Natural killer cell (primary cell): ENCODE measurements around the genes CEP295NL and LGALS3BP.

DNA sequence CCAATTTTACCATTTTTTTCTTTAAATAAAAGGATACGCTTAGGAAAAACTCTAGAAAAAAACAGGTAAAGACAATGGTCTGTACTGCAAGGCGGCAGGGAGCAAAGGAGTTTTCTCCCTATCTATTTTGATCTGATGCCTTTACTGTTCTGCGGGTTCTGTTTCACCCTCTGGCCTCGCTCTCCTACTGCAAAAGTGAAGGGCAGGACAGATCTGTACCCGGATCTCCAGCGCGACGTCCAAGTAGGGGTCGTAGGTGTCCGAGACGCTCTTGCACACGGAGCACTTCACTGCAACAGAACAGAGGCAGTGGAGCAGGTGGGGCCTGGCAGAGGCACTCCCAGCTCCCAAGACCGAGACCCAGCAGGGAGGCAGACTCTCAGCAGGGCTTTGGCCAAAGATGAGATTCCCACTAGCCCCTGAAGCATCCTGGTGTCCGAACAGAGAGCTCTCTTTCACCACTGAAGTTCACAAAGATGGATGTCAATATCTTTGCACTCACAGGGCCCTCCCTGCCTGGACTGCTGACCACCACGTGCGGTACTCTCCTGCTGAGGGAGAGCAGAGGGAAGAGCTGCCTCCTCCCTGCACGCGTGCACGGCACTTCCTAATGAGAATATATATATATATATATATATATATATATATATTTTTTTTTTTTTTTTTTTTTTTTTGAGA lies 19.7 kb downstream of the USP36 start:
- PRO-cap = no peak

DNA sequence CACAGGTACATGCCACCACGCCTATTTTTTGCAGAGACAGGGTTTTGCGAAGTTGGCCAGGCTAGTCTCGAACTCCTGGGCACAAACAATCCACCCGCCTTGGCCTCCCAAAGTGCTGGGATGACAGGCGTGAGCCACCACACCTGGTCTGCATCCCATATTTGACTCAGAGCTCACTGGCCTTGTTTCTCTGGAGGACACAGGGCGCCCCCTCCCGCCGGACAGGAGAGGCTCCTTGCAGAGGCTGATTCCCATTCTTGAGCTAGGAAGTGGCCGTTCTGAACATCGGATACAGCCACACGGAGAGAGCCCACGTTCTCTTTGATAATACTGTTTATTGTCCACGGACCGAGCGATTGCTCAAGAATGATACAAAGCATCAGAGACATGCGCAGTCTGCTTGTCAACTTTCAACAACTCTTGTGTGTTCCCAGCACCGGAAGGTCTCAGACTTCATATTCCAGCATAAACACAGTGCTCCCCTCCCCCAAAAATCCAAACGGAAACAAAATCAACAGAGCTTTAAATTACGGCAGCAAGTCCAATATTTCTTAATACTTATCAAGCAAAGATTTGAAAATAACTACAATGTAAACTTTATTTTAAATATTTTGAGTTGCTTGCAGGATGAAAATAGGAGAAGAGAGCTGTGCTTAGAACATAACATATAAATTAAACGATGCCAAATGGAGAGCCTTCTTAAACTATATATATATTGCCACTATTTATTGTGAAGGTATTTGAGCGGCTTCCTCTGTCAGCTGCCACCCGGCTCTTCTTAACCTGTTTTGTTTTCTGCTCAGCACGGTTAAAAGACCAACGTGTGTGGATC lies 12.3 kb upstream of the USP36 start:
- PRO-cap = no peak

- PRO-cap = no peak
These were observed 13.1 kb upstream of the USP36 start for GRCh38 chr17:78853494-78854394.

DNA sequence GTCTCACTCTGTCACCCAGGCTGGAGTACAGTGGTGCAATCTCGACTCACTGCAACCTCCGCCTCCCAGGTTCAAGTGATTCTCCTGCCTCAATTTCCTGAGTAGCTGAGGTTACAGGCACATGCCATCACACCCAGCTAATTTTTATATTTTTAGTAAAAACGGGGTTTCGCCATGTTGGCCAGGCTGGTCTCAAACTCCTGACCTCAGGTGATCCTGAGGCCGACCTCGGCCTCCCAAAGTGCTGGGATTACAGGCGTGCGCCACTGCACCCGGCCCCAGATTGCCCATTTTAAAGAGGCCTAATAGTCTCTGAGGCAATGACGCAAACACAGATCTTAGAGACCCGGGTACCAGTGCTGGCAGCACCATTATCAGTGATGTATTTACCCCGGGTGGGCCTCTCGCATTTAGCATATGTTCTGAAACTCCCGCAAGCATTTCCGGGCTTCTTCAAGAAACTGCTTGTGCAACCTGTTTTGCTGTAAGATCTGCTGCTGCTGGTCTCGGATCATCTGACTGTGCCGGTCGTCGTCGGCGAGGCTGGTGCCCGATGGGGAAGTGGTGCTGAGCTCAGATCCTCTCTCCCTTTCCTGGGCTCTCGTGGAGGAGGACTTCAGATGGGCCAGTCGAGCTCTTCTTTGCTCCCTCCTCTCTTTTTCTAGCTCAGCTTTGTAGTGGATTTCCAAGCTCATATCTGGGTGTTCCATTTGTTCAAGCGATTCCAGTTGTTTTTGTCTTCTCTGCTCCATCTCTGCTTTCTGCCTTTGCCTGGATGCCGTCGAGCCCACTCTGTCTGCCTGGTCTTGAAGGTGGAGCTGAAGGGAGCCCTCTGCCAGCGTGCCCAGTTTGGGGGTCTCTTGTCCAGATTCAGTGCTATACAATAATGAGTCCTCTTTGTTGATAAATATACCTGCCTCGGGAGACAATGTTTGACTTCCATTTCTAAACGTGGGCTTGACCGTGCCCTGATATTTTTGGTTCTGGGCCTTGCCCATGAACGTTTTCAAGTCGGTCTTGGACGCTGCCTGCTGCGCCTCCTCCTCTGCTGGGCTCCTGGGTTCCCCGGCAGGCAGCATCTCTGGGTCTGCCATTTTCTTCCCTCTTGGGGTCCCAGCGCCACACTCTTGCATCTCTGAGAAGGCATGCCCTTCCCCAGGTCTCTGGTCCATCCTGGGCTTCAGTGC lies 12.4 kb downstream of the CEP295NL start:
- PRO-cap = unidirectional peak, plus-strand start at position 518 of the sequence

DNA sequence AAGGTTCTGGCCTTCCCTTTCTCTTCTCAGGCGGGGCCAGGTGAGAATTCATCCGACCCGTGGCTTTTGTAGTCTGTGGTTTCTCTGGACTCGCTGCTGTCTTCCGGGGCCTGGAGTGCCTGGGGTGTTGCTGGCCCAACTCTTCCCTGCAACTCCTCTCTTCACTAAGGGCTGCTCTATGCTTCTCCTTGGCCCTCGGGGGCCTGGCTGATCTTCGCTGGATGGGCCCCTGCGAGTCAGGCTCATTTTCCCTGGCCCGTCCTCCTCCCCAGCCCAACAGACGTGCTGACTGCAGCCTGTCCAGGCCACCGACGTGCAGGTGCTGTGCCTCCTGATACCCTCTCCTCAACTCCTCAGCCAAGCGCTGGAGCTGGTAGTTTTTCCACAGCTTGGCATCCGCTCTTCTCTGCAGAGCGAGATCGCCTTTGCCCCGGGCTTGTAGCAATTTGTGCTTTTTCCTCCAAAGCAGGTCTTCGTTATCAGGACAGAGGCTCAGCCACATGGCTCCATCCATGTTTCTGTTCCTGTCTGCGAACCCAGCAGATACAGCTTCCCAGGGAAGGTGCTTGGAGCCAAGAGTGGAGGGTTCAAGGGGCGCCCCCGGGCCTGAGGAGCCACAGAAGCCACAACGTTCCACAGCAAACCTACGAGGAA lies 11.1 kb downstream of the CEP295NL start:
- PRO-cap = no peak

- PRO-cap = no peak
These were observed at the start of gene CEP295NL for GRCh38 chr17:78902519-78903526. Gene CEP295NL (minus strand): TSS chr17:78903201.

GRCh38 chr17:78951691-78952396 lies 26.7 kb upstream of the TIMP2 start:
- PRO-cap = no peak

DNA sequence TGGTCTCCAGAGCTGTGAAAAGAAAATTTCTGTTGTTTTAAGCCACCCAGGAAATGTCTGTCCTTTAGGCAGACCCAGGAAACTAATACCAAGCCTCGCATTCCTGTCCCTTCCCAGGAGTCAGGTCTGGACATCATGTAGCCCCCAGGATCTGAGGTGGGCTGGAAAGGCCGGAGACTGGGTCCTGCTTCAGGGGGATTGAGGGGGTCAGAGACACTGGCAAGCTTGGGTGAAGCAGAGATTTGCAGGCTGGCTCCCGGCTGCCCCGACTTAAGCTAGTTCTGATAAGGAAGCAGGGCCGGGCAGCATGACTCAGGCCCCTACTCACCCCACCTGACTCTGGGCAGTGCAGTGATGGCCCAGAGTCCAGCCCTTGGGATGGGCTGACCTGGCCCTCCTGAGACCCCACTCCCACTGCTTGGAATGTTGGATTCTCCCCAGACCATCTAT lies 21.3 kb downstream of the LGALS3BP start:
- PRO-cap = no peak

GRCh38 chr17:78966484-78966913 lies 13.2 kb downstream of the LGALS3BP start:
- PRO-cap = no peak

DNA sequence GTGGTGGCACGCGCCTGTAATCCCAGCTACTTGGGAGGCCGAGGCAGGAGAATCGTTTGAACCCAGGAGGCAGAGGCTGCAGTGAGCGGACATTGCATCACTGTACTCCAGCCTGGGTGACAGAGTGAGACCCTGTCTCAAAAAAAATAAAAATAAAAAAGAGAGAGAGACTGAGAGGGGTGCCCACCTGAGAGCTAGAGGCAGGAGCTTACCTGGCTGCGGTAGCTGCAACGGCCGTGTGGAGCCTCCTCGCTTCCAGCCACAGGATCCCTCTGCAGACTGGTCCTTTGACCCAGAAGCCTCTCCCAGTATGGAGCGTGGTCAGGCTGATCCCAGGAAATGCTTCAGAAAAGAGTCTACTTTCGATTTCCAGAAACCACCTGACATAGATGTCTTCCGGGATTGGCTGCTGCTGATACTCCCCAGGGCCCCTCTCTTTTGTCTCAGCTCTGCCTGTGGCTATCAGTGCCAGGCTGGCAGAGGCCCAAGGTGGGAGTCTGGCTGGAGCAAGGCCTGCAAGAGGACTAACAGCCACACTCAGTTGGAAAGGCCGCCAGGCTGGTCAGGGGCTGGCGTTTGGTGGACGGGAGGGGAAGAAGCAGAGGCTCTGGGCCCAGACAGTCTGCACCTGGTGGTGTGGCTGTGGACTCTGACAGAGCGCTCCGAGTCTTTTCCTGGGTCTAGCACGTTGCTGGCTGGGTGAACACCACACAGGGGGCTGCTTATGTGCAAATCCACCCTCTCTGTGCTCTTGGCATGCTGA lies at the start of gene LGALS3BP:
Gene LGALS3BP, minus strand, starts transcription at position 312 of the 763 bp plus-strand sequence.
- PRO-cap = no peak

DNA sequence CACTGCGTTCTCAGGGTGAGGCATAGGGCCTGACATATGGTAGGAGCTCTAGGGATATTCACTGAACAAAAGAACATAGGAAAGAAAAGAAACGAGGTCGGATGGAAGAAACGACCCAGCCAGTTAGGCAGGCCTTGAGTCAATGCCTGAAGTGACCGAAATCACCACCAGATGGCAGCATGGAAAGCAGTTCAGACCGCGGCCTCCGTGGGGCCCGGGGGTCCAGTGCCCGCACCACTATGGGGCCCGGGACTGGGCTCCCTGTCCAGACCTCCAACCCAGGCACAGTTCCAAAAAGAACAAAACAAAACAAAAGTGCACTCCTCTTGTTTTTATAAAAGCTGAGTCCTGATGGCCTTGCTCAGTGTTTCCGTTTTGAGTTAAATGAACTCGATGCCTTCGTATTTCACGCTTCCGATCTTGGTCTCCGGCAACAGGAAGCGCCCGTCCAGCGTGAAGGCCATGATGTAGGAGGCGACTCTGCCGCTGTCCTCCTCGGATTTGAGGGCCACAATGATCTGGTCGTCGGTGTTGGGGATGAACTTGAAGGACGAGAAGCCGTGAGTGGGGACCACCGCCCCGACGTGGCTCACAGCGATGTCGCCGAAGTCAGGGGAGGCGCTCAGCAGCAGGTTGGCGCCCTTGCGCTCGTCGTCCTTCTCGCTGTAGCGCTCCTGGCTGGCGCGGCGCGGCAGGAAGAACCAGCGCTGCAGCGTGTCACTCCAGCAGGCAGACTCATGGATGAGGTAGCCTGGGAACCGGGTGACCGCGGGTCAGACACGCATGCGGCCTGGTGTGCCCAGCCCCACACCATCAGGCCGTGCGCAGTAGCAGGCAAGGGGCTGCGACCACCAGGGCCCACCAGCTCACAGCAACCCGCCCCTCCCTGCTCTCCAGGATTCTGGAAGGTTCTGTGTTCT lies 13.7 kb upstream of the LGALS3BP start:
- PRO-cap = no peak

DNA sequence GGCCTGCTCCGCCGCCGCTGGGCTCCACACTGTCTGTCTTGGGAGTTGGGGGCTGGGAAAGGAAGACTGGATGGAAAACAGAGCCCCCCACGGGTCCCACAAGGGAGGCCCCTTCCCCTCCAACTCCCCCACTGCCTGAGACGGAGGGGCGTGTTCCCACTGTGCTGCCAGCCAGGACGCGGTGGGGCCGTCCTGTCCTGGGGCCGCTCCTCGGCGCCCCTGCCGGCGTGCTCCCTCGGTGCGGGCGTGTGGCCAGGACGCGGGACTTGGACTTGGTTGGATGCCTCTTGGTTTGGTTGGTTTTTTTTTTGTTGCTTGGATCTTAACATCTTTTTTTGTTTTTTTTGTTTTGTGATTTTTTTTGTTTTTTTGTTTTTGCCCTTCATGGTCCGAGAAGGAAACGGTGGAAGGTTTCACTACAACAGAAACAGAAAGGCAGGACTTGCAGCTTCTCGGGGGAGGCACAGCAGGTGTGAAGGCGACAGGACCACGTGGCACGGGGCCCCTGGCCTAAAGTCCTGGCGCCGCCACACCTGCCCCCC lies 15.9 kb downstream of the ENGASE start:
- PRO-cap = no peak

DNA sequence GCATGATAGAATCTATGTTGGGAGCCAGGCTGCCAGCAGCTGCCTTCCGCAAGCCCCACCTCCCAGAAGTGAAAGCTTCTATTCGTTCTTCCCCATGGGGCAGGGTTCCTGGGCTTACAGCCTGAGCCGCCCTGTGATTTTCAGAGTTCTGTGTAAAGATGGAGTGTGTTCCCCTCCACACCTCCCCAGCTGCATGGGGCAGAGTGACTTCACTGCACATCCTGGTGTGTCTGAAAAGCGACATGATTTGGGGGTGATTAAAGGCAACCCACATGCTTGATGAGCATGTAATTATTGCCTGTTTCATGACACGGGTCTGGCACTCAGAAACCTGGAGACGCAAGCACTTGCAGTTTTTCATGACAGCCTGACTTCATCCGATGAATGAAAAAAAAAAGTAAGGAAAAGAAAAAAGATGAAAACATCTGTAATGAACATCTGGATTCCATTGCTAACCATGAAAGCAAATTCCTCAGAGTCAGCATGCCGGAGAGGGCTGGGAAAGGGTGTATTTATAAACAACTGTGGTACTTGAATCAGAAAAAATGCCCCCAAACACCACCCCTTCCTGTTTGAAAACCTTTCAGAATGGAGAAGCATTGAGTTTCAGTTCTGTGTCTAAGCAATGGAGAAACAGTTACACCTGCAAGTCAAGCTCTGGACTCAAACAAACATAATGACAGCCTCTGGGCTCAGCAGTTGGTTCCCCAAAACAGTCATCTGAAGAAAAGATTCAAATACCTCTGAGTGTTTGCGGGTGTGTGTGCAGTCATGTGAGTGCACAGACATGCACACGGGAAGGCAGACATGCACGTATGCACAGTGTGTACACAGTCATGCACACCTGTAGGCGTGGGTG lies 265.9 kb downstream of the ENGASE start:
- PRO-cap = no peak

- PRO-cap = no peak
These were observed 47.2 kb upstream of the RBFOX3 start for GRCh38 chr17:79657844-79658561.

- PRO-cap = no peak
These were observed 51.9 kb upstream of the RBFOX3 start for GRCh38 chr17:79662707-79663141.

DNA sequence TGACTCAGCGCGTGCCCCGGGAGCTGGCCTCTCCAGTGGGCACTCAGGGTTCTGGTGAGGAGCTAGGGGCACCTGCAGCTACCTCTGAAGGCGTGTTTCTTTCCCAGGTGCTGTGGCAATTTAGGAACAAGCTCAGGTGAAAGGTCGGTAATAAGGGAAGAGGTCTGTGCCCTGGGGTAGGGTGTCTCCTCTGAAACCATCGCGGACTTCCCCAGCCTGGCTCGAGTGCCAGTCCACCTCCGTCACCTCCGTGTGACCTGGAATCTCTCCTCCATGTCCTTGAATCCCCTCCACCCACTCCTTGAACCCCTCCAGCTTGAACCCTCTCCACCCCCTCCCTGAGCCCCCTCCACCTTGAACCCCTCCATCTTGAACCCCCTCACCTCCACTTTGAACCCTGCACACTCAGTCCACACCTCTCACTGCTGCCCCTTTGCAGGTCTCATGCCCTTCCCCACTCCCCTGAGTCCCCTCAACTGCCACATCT lies 51.6 kb upstream of the ENPP7 start:
- PRO-cap = no peak

- PRO-cap = no peak
These were observed 1.7 kb downstream of the CBX2 start for GRCh38 chr17:79779602-79780035.

- PRO-cap = no peak
These were observed 5.3 kb downstream of the CBX4 start for GRCh38 chr17:79833830-79834370.

DNA sequence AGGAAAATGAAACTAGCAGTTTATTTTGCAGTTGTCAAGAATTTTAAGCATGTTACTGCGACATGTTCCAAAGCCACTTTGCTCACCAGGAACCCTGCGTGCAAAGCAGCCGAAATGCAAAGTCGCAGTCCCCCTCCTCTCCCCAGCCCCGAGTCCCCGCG lies 1.2 kb downstream of the CBX4 start:
- PRO-cap = no peak

DNA sequence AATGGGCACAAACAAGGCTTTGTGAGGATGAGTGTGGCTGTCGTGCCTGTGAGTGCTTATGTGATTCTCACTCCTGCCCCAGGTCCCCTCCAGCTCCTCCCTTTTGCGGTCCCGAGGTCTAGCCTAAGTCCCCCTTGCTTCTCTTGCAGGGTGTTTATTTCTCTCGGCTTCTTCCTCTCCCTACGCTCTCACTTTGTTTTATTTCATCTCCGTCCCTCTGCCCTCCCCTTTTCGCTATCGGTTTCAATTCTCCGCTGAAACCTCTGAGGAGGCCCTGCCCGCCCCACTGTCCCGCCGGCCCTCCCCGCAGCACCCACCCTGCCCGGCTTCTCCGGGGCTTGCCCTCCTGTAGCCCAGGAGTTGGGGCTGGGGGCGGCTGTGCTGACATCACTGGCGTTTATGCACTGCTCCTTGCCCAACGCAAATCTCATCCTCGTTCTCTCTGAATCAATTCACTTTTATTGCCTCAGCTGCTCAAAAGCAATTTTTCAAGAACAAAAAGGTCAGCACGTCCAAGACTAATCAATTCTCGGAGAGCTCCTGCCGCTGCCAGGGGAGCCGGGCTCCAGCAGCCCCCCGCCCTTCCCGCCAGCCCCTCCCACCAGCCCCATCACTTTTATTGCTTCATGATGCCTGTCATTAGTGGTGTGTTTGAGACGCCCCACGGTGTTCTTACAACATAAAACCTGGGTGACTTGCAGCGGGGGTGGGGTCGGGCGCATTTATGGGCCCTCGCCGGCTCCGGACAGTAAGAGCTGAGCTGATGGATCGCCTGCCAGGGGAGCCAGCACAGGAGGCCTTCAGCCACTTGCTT lies 82.6 kb upstream of the CBX4 start:
- PRO-cap = no peak